Trachea (tissue), 1 donor: ENCODE data around the genes EPB41L4B, ECPAS and PTGR1.

DNA sequence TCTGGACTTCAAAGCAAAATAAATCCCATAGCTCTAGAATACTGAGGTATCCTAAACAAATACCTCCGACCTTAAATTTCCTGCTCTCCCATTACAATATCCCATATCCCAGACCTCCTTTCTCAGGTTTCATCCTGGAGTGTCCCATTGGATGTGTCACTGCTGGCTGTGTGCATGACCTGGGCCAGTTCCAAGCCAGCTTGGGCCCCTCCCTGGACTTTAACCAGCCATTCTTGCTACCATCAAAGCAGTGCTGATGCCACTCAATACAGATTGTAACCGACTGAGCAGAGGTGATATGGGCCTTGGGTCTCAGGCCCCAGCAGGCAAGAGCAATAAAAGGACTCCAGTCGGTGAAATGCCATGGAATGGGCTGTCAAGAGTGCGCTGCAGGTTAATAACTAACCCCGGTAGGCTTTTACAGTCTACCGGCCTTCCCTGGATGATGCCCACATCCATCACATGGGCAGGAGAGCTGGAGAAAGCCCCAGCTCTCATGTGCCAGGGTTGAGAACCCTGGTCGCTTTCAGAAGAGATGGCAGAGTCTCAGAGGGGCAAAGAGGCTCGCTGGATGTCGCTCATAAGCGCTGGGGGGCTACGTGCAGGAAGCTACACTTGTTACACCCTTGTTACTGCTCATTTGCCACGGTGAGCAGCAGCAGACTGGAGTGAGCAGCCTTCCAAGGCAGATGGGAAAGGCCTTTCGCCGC is 13.4 kb downstream of the EPB41L4B start:
- PRO-cap, result no peak

- PRO-cap, result unidirectional peak, minus-strand start at chr9:109320999; unidirectional peak, minus-strand start at chr9:109321078
These were observed at the start of gene EPB41L4B for GRCh38 chr9:109320804-109321575. TSS of gene EPB41L4B (minus strand) at chr9:109321059.

- PRO-cap, result no peak
These were observed 77.7 kb downstream of the PTPN3 start for GRCh38 chr9:109420095-109421091.

GRCh38 chr9:109473079-109473798 is 24.9 kb downstream of the PTPN3 start:
- PRO-cap, result no peak

GRCh38 chr9:109507254-109507855 is 9.2 kb upstream of the PTPN3 start:
- PRO-cap, result no peak

DNA sequence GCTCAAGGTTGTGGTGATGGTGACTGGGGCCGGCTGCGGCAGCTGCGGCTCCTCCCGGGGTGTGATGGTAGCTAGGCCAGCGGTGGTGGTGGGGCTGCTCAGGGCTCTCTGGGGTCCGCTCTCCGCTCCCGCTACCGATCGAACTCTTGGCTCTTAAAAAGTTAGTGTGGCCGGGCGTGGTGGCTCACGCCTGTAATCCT is 36.1 kb upstream of the PTPN3 start:
- PRO-cap, result no peak

DNA sequence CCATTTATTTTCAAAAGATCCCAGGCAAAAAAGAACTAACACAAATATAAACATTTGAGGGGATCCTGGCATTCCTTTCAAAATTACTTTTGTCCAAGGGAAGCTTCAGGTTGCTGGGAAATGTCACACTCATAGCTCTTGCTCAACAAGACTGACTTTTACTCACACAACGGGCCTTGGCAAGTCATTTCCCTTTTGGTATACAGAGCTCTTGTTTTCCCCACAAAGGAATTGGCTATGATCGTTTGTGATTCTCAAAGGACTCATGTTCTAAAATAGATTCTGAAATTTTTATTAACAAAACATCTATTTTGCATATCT is 4.5 kb upstream of the PALM2AKAP2 start:
- PRO-cap, result no peak

DNA sequence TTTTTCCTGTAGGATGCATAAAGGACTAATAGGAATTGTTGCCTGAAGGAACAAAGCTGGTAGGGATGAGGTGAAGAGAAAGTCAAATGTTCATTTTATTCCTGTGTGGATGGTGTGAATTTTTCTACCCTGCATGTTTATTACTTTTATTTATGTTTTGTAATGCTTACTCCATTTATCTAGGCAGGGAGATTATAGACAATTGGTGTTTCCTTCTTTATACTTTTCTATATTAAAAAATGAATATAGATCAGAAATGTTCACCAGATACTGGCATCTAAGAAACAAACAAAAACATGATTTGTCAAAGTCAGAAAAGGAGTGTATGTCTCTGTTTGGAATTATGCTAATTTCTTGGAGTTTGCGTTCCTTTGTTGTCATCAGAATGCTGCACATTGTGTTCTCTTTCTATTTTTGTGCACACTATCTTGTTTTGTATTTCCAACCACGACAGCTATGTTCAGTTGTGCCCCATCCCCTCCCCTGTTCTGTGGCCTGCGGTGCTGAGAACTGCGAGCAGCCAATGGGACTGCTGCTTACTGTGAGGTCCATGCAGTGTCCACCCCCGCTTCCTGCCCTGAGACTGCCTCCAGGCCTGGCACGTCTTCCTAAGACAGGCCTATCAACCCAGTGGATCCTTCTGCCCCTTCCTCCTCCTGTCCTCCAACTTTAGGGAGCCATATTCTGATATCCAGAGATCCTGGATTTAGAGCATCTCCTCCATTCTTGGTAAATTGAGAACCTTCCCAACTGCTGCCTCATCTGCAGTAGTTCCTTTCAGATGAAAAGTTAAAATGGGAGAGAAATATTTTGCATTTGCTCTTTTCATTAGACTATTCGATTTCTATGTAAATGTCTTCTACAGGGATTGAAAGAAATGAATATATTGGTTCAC is 76.8 kb downstream of the PALM2AKAP2 start:
- PRO-cap, result no peak

DNA sequence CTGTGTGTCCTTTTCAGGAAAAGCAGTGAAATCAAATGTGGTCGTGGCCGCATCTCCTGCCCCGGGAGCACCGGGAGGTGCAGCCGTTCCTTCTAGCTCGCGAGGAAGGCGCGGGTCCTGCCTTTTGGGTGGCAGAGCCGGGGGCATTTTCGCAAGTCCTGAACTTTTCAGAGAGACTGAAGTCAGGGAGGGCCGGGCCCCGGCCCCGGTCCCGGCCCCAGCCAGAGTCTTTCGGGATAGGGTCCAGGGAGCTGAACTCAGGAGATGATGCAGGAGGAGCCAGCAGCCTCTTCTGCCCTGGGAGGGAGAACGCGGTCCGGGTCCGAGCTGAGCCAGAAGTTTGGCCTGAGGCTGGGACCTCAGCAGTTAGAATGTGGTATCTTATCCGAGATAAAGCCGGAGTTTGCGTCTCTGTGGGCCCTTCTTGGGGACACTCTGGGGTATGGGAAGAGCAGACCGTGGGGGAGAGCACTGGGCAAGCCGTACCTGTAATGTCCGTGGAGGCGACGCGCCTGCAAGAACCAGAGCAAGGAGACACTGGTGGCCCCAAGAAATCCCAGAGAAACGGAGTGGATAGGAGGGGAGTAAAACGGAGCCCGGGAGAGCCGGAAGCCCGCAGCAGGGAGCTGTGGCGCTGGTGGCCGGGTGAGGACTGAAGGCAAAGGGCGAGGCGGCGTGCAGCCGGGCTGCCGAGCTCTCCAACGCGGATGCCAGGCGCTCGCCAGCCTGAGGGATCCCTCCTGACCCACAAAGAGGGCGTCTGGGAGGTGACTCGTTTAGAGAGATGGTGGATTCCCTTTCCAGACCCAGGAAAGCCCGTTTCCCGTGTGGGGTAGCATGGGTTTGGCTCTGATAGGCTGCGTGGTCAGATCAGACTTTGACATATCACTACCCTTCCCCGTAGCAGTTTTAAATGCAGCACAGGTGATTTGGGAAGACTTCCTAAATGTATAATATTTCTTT is 158.5 kb downstream of the C9orf152 start:
- PRO-cap, result unidirectional peak, plus-strand start at position 260 of the sequence; unidirectional peak, minus-strand start at position 709 of the sequence

- PRO-cap, result no peak
These were observed 29.9 kb downstream of the SVEP1 start for GRCh38 chr9:110549617-110550120.

DNA sequence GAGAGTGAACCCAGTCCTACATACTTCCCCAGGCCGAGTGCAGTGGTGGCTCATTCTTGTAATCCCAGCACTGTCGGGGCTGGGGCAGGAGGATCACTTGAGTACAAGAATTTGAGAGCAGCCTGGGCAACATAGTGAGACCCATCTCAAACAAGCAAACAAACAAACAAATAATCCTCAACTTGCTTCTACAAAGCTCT is 38.3 kb upstream of the LPAR1 start:
- PRO-cap, result no peak

DNA sequence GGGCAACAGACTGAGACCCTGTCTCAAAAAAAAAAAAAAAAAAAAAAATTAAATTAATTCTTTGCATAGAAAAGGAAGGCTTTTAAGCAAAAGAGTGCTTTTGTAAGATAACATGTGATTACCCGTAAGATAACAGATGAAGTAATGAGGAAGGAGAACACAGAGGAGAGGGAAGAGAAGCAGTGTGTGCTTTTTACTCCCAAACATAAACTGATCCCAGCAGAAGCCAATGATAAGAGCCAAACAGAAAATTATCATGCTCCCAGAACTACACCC is 42.2 kb downstream of the OR2K2 start:
- PRO-cap, result no peak

- PRO-cap, result no peak
These were observed 31.3 kb downstream of the OR2K2 start for GRCh38 chr9:111298599-111299247.

GRCh38 chr9:111483737-111484734 is at the start of gene ECPAS:
TSS of gene ECPAS (minus strand) at chr9:111484383.
- PRO-cap, result bidirectional peak, plus-strand start at chr9:111484020, minus-strand start at chr9:111483858; bidirectional peak, plus-strand start at chr9:111484407, minus-strand start at chr9:111484363; bidirectional peak, plus-strand start at chr9:111484469, minus-strand start at chr9:111484451

- PRO-cap, result no peak
These were observed 13.2 kb downstream of the PTGR1 start for GRCh38 chr9:111586294-111586682.

DNA sequence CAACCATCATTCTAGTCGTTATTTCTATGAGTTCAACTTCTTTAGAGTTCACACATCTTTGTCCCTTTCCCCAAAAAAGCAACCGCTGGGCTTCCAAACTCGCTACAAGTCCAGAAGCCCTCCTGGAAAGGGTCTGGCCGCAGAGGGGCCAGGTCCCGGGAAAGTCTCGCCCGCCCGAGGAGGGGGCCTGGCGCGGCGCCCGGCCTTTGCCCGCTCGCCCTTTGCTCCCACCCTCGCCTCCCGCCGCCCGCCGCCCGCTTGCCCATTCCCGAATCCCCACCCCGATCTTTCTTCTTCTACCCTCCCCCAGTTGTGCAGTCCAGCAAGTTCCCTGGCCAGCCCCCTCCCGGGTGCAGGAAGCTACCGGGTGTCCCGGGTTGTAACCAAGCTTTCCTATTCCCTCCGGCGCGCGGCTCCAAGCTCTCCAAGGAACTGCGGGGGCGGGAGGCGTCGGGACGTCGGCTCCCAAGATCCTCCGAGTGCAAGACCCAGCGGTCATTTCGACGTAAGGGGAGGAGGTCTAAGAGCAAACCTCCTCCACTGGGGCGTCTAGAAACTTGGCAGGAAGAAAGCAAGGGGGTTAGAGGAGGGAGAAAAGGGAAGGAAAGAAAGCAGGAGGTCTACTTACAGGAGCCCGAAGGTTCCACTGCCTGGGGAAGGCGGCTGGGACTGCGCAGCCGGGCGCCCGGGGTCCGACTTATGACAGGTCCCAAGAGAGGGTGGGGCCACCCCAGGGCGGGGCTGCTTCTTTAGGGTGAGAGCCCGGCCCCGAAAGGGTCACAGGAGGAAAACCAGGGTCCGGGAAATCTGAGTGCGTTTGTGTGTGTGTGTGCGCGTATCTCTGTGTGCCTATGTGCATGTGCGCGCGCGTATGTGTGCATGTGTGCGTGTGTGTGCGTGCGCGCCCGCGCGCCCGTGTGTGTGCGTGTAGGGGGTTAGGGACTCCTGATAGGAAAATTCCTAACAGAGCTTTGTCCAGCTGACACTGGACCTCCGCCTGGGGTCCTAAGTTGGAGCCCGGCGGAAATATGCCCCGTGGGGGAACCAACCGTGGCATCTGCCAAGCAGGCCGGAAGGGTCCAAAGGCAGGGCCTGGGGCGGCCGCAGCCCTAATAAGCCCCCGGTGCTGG is at the start of gene PTGR1:
Gene PTGR1, minus strand, starts transcription at position 673 of the 1,130 bp plus-strand sequence.
- PRO-cap, result bidirectional peak, plus-strand start at position 498 of the sequence, minus-strand start at position 481 of the sequence; unidirectional peak, minus-strand start at position 853 of the sequence

GRCh38 chr9:111760119-111760416 is 34.7 kb downstream of the SHOC1 start:
- PRO-cap, result no peak

GRCh38 chr9:111899971-111900418 is 3.4 kb downstream of the UGCG start:
- PRO-cap, result no peak

GRCh38 chr9:111937748-111938960 is 41.5 kb downstream of the UGCG start:
- PRO-cap, result no peak

- PRO-cap, result no peak
These were observed 124.6 kb downstream of the SUSD1 start for GRCh38 chr9:112050431-112051005.